Thoracic aorta (tissue), 1 donor: ENCODE measurements around the gene MED27.

- RAMPAGE, long total RNA = no peak
Observed at GRCh38 chr9:131422431-131423175, 28.7 kb downstream of the PRRC2B start.

DNA sequence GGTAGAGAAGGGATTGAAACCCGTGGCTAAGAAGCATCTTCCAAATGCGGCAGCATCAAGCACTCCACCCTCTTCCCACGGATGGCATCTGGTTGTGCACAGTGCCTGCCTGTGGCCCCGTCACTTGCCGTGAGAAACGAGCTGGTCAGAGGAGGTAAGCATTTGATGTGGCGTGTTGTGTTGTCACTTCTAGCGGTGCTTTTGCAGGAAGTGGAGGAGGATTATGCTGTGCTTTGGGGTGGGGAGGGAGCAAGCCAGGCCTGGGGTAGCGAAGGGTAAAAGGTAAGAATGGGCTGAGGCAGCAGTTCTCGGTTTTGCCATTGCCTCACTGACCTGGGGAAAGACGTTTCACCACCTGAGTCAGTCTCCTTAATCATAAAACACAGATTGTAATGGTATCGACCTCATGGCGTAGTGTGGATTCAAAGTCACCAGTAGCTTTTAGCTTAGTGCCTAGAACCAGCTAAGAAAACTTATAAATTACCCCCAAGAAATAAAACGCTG, 2.3 kb upstream of the POMT1 start:
- RAMPAGE, long total RNA = no peak

- RAMPAGE, long total RNA = start-site peak on the minus strand at chr9:131577044-131577396, 25 reads
Observed at GRCh38 chr9:131576794-131577810, 31.8 kb downstream of the PRRT1B start.

DNA sequence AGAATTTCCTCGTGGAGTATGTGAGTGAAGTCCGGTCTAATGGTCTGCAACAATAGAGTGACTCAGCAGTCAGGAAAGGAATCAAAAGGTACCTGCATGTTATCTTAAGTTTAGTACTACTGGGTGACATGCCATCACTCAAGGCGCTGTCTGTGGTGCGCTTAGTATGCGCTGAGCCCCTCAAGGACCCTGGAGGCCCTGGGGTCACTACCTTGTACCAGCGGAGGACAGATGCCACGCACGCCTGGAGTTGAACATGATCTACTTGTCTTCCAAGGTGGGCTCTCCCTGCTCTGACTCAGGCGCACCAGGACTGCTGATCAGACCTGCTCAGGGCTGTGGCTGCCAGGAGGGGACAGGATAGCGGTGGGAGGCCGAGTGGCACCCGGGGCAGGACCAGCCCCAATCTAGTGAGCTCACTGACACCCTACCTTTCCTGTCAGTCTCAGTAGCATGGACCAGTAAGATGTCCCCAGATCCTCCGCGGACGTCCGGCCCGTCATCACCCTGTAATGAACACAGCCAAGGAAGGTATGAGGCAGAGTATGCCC, 50.6 kb downstream of the PRRT1B start:
- RAMPAGE, long total RNA = start-site peak on the minus strand centred at position 124 of the sequence, 266 bp wide, 21 reads

- RAMPAGE, long total RNA = no peak
Observed at GRCh38 chr9:131598109-131598663, 52.9 kb downstream of the PRRT1B start.

- RAMPAGE, long total RNA = no peak
Observed at GRCh38 chr9:131612971-131613273, 67.6 kb downstream of the PRRT1B start.

DNA sequence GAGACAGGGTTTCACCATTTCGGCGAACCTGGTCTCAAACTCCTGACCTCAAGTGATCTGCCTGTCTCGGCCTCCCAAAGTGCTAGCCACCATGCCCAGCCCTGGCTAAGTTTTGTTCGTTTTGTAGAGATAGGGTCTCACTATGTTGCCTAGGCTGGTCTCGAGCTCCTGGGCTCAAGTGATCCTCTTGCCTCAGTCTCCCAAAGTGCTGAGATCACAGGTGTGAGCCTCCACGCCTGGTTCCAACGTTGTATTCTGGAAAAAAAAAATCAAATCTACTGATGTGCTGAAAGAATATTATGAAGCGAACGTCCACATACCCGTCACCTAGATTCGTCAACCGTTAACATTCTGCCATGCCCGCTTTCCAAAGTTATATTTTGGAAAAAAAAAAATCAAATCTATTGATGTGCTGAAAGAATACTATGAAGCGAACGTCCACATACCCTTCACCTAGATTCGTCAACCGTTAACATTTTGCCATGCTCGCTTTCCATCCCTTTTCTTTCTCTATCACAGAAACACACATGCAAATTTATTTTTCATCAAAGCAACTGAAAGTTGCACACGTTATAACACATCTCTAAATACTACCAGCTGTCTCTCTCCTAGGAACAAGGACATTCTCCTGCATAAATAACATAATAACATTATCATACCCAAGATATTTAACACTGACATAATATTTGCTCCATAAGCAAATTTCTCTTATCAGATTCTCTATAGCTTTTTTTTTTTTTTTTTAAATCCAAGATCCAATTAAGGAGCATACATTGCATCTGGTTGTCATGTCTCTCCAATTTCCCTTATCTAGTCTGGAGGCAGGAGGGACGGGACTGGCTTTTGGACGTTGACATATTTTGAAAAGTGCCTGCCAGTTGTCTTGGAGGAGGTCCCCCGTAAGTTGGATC, 76.9 kb downstream of the RAPGEF1 start:
- RAMPAGE, long total RNA = no peak

GRCh38 chr9:131669860-131670952, 69.7 kb downstream of the RAPGEF1 start:
- RAMPAGE, long total RNA = no peak

GRCh38 chr9:131686275-131686860, 53.5 kb downstream of the RAPGEF1 start:
- RAMPAGE, long total RNA = no peak

DNA sequence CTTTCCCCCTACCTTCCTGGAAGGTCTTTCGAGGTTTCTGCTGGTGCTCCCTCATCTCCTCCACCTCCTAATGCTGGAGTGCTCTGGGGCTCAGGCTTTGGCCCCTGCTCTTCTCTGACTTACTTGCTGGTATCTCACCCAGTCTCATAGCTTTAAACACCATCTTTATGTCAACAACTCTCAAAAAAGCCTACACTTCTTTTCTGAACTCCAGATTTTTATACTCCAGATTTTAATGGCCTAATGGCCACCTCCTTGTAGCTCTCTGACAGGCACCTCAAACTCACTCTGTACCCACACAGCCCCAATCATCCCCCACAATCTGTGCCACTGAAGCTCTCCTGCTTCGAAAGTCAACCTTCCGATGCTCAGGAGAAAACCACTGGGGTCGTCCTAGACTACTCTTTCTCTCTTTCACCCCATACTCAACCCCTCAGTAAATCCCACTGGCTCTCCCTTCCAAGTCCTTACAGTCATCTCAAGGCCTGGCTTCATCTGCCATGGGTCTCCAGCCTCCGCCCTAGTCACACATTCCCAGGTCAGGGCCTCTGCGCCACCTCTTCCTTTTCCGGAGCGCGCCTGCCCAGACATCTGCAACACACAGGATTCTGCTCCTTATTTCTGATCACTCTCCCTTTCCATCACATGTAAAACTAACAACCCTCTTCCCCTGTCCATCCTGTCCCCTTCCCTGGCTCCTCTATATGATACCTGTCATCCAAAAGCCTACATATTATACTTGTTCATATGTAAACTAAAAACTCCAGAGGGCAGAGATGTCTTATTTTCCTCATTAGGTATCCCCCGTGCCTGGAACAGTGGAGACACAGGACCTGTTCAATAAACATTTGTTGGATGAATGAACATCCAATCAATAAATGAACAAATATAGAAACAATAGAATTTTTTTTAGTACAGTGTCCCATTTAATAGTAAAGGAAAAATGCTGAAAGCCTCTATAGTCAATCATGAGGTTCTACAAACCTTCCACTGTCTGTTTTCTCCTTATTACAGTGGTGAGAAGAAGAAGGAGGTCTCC, 39.8 kb downstream of the RAPGEF1 start:
- RAMPAGE, long total RNA = no peak

DNA sequence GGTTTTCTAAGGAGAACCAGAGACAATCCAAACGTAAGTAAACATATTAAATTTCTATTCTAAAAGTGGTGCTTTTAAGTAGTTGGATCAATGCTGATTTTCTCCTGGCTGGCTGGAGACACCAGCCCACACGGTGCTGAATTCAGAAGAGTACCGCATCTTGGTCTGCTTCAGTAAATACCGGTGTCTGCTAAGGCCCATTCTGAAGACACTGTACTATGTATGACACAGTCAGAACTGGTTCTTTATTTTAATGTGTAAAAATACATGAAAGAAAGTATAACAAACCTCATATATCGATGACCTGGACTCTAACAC, 32.9 kb downstream of the RAPGEF1 start:
- RAMPAGE, long total RNA = no peak

- RAMPAGE, long total RNA = no peak
Observed at GRCh38 chr9:131716822-131717384, 23.0 kb downstream of the RAPGEF1 start.

GRCh38 chr9:131807726-131808050, 67.8 kb upstream of the RAPGEF1 start:
- RAMPAGE, long total RNA = no peak

- RAMPAGE, long total RNA = no peak
Observed at GRCh38 chr9:131866198-131866827, 126.4 kb upstream of the RAPGEF1 start.

DNA sequence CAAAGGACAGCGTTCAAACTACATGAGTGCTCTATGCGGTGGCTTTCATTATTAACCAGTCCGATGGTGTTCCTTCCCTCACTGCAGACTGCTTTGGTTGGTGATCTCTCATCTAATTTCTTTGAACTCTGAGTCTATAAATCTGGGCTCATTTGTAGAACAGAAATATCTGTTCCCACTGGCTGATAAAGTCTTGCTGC, 82.0 kb downstream of the MED27 start:
- RAMPAGE, long total RNA = no peak

GRCh38 chr9:132078852-132080279, at the start of gene MED27:
Gene MED27, minus strand, starts transcription at chr9:132079867.
- RAMPAGE, long total RNA = start-site peak on the minus strand at chr9:132079844-132079881, 28 reads

- RAMPAGE, long total RNA = no peak
Observed at GRCh38 chr9:132233471-132233880, 71.6 kb downstream of the NTNG2 start.

DNA sequence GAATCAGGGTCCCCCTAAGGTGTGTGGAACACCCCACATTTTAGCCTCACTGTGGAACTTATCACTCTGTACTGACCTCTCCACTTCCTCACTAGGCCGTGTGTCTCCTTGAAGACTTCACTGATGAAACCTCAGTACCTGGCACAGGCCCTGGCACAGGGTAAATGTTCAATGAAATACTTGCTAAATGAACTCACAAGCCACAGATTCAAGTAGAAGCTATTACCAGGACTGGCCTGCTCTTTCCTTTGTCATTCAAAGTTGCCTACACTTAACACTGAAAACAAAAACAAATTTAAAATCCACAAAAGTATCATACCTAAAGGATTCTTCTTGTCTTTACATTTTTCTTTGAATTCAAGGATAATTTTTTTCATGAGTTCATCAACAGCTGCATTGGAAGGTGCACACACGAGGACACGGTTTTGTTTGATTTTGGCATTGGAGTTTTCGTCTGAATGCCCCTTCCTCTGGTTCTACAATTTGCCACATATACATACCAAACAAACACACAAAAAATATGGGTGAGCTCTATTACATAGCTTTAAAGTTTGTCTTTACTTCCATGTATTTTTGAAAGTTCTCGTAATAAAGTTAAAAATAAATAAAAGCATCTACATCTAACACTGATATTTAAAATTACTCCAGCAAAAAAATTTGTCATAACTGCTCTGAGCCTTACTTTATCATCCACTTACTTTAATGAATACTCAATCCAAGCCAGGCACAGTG, 59.1 kb downstream of the SETX start:
- RAMPAGE, long total RNA = no peak

DNA sequence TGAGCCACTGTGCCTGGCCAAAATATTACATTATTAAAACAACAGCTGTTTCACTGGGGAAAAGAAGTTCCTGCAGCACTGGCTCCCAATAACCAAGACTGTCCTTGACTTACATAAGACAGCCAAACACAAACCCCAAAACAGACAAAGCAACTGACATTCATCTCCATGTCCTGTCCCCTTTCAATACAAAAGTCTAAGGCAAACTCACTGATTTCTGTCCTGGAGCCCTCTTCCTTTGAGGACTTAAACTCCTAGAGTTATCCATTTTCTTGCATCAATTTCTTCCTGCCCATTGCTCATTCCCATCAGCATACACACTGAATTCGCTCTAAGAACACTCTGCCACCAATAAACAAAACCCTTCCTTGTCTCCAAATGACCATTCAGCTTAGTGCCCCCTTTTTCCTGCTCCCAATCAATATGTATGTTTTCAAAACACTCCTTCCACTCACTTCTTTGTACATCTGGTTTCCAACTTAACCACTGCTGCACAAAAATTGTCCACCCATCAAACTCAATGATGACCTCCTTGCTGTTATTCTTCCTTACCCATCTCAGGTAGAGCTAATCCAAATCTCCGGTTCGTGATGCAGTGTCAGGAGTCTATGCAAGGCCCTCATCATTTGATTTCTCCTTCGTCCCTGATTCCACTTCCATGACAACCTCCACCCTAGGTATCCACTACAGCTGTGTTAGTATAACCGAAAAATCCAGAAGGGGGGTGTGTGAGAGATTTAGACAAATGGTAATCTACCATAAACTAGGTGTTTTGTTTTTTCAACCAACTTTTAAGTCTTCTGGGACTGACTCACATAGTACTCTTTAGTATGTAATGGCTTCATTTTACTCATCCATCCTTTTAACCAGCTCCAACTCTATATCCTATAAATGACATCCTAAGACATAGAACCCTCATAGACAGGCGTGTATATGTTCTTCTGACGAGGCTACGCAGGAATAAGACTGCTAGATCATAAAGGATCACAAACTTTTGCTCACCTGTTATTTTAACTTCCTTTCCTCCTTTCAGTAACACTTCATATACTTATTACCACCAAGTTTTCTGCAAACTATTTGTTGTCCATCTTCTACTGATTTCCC, 39.2 kb downstream of the SETX start:
- RAMPAGE, long total RNA = no peak

DNA sequence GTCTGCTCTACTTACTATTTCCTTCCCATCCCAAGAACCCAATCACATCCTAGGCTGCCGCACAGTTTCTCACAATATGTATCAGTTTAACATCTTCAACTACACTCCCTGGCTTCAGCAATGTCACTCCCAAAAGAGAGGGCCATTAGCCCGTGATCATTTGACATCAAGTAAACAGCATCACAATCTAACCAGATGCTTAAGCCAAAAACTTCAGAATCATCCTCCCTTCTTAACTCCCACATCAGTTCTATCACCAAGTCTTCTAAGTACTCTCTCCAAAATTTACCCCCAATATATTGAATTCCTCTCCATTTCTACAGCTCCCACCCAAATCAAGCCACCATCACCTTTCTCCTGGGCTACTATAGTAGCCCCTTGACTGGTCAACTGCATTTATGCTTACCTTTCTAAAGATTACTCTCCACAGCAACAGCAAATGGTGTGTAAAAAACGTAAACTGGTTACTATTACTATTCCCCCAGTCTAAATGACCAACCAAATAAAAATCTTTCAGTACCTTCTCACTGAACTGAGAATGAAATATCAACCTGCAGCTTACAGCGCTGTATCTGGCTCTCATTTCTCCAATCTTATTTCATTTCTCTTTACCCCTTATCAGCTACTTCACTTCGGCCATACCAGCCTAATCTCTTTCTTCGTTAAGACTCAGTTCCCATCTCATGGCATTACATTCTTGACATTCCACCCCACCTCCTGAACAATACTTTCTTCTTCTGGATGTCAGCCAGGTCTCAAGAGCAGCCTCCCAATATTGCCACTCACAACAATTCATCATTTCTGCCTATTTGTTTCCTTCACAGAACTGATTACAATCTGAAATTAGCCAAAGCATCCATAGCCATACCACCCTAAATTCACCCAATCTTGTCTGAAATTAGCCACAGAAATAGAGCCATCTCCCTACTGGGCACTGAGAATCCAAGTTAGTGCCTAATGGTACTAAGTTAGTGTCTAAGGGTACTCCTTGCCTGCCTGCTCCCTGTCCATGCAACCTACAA, 35.6 kb downstream of the SETX start:
- RAMPAGE, long total RNA = no peak